Karpas-422 (cell line): ENCODE measurements around the gene BICD1.

DNA sequence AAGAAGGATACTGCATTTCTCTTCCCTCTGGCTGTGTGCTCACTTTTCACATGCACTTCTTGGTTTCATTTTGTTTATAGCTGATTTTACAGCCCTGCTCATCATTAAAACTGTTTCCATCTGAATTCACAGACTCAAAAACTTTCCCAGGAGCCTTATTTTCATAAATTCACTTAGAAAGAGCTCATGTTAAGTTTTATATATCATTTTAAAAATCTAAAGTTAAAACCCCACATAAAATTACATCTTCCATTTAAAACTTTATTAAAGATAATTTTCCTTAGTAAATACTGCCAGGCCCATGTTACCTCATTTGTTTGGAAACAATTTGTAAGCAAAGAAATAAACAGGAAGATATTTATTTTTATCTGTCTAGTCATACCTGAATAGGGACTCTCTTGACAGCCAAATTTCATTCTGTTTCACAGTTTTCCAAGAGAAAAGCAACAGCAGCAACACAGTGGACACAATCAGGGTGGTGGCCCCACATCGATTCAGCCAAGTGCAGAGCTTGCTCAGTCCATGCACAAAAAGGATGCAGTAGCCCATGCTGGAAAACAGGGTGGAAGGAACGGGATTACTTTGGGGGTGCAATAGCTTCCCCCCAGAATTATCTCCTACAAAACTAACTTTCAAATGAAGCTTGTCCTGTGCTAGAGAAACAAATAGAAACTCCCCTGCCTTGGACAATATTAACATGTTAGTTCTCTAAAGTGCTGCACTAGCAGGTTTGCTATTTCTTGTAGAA, 85.7 kb upstream of the OVCH1 start:
- PRO-cap: no peak
- RAMPAGE, long total RNA: no peak

- PRO-cap: no peak
- RAMPAGE, long total RNA: no peak
Measured at GRCh38 chr12:30427469-30427803, 268.2 kb downstream of the IPO8 start.

- PRO-cap: no peak
- RAMPAGE, long total RNA: no peak
Measured at GRCh38 chr12:30630647-30631269, 64.9 kb downstream of the IPO8 start.

- PRO-cap: no peak
- RAMPAGE, long total RNA: no peak
Measured at GRCh38 chr12:30791075-30791338, 36.3 kb upstream of the CAPRIN2 start.

DNA sequence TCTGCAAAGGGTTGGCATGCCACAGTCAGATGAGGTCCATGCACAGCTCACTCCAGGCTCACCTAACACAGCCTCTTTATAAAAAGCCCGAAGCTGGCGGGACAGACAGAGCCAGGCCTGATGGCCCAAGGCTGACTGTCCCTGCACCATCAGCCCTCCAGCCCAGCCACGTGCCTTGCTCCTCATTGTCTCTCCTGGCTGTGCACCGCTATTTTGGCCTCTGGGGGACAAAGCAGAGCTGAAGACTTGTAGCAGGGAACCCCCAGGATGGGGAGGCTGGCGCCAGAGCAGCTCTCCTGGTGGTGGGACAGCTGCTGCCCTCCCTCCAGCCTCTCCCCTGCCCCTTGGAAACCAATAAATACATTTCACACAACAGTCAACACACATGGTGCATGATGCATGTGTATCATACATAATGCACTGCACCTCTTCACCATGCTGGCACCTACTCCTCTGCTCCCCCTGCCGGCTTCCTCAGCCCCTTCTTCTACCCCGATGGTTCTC, 61.6 kb upstream of the DDX11 start:
- PRO-cap: no peak
- RAMPAGE, long total RNA: no peak

DNA sequence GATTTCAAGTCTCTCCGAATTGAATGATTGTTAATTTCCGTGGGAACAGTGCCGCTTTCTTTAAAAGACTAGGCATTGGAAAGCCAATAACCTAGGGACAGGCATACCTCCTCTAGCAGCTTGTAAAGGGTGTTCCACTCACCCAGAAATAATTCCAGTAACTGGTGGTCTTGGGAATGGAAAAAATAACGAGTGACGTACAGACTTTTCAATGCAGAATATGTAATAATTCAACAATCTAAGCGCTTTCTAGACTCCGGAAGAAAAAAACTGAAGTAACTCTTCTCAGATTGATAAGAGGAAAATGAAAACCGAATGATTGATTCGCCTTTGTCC, 899 bp upstream of the SINHCAF start:
- PRO-cap: no peak
- RAMPAGE, long total RNA: no peak

DNA sequence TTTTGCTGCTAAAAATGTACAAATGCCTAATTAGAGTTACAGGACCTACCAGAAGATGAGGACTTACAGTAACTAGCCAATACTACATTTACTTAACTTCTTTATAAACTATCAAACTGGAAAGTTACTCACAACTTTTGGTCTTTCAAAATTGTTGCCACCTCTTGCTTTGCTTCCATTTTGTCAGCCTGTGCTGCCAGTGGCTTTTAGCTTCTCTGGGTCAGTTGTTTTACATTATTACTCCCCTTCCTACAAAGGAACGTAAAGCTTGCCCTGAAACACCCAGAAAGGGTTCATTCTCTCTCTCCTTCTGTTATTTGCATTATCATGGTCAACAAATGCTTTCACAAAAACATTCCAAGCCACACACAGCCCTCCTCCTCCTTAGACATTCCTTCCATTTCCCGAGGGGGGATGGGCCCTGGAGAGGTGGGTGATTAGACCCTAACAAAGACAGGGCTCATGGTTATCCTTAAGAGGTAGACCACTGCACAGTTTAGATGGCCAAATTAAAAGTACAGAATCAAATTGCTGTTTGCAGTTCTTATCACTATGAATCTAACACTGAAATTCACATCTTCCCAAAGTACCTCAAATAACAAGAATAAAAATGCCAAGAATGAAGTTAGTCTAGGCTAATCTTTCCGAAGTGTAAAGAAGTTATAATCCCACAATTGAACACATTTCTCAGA, 60.4 kb upstream of the SINHCAF start:
- PRO-cap: no peak
- RAMPAGE, long total RNA: no peak

DNA sequence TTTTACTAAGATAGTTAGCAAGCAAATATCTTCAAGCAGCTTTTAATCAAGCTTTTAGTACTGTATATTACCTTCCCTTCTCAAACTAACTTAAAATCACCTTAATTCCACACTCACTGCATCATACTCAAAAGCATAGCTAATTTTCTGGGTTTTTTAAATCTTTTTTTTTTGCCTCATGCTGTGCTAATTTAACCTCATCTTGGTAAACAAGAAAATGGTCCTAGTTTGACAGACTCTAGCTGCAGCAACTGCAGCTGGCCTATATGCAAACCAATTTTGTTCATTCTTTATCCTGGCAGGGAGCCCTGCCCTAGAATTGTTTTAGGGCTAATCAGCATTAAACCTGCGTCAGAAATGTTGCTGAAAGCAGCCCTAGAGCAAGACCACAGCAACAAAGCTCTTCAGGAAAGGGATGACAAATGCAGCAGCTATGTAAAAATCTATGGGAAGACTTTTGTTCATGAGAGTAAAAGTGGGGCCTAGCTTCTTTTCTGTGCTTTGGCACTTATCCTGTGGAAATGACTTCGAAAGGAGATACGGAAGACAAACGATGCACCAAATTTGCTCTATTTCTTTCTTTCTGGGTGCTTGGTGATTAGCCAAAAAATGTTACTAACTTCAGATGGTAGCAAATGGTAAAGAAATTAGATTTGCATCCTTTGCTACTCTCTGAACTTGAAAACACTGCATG, 72.2 kb downstream of the DENND5B start:
- PRO-cap: no peak
- RAMPAGE, long total RNA: no peak

GRCh38 chr12:31554631-31555506, 36.1 kb downstream of the DENND5B start:
- PRO-cap: no peak
- RAMPAGE, long total RNA: no peak

- PRO-cap: no peak
- RAMPAGE, long total RNA: no peak
Measured at GRCh38 chr12:31603399-31604006, 12.6 kb upstream of the DENND5B start.

DNA sequence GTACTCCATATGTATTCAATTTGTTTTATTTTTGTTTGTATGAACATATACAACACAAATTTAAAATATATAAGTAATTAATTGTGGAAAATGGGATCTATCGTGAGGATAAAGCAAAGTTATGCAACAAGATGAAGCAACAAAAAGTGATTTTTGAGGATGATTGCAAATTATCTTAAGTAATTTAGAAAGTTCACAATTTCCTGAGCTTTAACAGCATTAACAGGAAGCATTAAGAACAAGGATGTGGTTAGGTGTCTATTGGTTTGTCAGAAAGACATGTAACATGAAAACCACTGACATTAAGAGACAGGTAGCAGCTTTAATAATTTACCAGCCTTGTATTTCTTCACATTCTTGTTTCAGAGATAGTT, 68.7 kb upstream of the RESF1 start:
- PRO-cap: no peak
- RAMPAGE, long total RNA: no peak

DNA sequence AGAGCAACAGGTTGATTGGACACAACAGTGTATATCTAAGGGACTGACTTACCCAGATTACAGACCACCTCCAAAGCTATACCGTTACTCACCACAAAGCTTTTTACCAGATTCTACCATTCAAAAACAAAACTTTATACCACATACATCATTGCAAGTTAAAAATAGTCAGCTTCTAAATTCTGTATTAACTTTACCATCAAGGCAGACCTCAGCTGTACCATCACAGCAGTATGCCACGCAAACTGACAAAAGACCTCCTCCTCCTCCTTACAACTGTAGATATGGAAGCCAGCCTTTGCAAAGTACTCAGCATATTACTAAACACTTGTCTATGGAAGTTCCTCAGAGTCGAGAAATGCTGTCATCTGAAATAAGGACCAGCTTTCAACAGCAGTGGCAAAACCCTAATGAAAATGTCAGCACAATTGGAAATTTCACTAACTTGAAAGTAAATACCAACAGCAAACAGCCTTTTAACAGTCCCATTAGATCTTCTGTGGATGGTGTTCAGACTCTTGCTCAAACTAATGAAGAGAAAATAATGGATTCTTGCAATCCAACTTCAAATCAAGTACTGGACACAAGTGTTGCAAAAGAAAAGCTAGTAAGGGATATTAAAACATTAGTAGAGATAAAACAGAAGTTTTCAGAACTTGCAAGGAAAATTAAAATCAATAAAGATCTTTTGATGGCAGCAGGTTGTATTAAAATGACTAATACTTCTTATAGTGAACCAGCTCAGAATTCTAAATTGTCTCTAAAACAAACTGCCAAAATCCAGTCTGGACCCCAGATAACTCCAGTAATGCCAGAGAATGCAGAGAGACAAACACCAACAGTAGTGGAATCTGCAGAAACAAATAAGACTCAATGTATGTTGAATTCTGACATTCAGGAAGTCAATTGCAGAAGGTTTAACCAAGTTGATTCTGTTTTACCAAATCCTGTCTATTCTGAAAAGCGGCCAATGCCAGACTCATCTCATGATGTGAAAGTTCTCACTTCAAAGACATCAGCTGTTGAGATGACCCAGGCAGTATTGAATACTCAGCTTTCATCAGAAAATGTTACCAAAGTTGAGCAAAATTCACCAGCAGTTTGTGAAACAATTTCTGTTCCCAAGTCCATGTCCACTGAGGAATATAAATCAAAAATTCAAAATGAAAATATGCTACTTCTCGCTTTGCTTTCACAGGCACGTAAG, 22.7 kb downstream of the RESF1 start:
- PRO-cap: no peak
- RAMPAGE, long total RNA: no peak

DNA sequence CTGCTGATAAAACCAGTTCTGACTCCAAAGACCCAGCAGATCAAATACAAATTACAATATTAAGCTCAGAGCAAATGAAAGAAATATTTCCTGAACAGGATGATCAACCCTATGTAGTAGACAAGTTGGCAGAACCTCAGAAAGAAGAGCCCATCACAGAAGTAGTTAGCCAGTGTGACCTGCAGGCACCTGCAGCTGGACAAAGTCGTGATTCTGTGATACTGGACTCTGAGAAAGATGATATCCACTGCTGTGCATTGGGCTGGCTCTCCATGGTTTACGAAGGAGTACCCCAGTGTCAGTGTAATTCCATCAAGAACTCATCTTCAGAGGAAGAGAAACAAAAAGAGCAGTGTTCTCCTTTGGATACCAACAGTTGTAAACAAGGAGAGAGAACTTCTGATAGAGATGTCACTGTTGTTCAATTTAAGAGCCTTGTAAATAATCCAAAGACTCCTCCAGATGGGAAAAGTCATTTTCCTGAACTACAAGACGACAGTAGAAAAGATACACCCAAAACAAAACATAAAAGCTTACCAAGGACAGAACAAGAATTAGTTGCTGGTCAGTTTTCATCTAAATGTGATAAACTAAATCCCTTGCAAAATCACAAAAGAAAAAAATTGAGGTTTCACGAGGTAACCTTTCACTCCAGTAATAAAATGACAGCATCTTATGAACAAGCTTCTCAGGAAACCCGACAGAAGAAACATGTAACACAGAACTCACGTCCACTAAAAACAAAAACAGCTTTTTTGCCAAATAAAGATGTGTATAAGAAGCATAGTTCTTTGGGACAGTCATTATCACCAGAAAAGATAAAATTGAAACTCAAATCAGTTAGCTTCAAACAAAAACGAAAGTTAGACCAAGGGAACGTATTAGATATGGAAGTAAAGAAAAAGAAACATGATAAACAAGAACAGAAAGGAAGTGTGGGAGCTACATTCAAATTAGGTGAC, 25.3 kb downstream of the RESF1 start:
- PRO-cap: no peak
- RAMPAGE, long total RNA: no peak

- PRO-cap: no peak
- RAMPAGE, long total RNA: no peak
Measured at GRCh38 chr12:32025918-32026386, 66.7 kb downstream of the RESF1 start.

DNA sequence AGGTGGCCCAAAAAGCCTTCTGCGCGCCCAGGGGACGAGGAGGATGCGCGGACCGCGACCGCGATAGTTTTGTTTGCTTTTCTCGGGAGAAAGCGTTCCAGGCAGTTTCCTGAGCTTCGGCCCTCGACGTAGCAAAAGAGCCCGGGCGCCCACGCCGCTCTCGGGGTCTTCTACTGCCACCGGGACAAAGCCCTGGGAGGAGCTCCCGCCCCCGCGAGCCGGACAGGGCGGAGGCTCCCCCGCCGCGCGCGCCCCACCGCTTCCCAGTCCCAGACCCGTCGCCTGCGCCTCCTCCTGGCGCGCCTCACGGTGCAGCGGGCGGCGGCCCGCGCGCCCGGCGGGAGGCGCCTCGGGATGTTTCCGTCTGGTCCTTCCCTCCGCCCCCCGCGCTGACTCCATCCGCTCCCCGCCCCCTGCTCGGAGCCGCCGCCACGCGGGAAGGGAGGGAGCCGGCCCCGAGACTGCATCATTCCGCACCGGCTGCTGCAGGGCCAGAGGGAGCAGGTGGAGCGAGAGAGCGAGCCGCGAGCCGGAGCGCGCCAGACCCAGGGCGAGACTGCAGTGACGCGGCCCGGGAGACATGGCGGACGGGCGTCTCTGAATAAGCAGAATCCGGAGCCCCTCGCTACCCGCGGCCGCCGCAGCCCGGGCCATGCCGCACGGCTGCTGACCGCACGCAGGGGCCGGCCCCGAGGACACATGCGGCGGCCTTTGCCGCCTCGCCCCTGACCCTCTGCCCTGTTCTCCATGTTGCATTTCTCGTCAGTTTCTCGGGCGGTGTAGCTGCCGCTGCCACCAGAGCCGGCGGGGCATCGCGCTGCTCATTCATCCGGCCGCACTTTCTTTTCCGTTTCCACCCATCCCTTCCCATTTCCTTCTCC, at the start of gene BICD1:
Gene BICD1, plus strand, starts transcription at position 466 of the 881 bp plus-strand sequence.
- PRO-cap: bidirectional peak, plus-strand start at position 494 of the sequence, minus-strand start at position 271 of the sequence
- RAMPAGE, long total RNA: no peak

DNA sequence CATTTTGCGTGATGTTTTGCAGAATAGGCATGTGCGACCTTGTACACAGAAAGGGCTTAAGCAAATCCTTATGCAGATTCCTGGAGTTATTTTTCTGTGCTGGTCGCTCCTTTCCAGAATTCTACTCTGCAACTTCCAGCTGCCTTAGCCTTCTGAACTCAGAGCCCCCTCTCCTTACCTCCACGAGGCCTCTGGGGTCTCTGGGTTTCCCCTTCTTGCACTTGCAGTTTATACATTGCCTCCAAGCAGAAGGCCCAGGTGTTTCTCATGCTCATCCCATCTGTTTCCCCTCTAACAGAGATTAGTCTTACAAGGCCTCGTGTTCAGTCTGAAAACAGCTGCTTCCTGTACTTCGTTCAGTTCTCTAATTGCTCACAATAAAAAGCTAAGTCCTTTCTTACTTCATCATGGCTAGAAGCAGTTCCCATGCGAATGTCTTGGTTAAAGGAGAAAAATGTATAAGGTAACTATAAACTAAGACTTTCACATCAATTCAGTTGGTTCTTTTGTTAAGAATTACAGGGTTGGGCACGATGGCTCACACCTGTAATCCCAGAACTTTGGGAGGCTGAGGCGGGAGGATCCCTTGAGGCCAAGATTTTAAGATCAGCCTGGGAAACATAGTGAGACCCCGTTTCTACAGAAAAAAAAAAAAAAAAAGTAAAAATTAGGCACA, 134.3 kb upstream of the FGD4 start:
- PRO-cap: bidirectional peak, plus-strand start at position 365 of the sequence, minus-strand start at position 303 of the sequence
- RAMPAGE, long total RNA: no peak

GRCh38 chr12:32270732-32271786, 128.3 kb upstream of the FGD4 start:
- PRO-cap: no peak
- RAMPAGE, long total RNA: no peak

- PRO-cap: no peak
- RAMPAGE, long total RNA: no peak
Measured at GRCh38 chr12:32743502-32744466, 11.9 kb downstream of the YARS2 start.

- PRO-cap: no peak
- RAMPAGE, long total RNA: no peak
Measured at GRCh38 chr12:32756222-32756777, 603 bp upstream of the YARS2 start.

DNA sequence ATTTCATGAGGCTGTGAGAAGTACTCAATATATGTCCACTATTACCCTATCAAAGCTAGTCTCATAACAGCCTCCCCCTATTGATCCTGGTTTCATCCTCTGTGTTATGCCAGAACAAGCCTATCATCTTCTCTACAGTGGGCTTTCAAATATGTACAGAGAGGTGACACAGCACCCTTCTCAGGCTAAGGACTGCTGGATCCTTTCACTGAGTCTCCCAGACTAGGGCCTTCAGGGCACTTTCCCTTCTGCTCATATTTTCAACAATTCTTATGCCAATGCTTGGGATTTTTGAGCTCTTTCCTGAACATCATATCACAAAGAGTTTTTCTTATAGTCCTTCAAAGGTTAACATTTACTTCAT, 33.4 kb upstream of the YARS2 start:
- PRO-cap: no peak
- RAMPAGE, long total RNA: no peak